ENCODE measurements around a stretch of chr13.

DNA sequence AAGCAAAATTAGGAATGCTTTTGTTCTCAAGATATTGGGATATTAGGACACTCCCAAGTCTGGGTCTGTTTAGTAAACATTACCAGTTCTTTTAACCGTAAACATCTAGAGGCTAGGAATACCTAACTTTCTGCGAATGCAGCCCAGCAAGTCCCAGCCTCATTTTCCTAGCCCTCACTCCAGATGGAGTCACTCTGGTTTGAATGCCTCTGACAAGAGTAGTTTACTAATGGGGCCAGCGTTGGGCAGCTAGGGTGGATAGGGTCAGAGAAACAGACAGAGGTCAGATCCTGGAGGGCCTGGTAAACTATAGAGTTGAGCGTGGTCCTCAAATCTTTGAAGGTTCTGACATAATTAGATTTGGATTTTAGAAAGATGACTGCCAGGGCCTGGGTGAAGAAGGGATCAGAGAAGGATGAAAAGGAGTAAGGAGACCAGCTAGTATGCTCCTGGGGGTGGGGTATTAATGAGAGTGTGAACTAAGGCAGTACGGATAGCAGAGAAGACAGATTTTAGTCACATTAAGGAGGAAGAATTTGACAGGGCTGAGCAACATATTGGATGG, 53.7 kb downstream of the WDFY2 start:
- RRBS, 2 experiments: no CpG with 5 or more reads among the region's 5 CpGs

- RRBS, 2 experiments: no CpG with 5 or more reads among the region's 2 CpGs
These were observed 59.0 kb downstream of the WDFY2 start for GRCh38 chr13:51643181-51643756.

DNA sequence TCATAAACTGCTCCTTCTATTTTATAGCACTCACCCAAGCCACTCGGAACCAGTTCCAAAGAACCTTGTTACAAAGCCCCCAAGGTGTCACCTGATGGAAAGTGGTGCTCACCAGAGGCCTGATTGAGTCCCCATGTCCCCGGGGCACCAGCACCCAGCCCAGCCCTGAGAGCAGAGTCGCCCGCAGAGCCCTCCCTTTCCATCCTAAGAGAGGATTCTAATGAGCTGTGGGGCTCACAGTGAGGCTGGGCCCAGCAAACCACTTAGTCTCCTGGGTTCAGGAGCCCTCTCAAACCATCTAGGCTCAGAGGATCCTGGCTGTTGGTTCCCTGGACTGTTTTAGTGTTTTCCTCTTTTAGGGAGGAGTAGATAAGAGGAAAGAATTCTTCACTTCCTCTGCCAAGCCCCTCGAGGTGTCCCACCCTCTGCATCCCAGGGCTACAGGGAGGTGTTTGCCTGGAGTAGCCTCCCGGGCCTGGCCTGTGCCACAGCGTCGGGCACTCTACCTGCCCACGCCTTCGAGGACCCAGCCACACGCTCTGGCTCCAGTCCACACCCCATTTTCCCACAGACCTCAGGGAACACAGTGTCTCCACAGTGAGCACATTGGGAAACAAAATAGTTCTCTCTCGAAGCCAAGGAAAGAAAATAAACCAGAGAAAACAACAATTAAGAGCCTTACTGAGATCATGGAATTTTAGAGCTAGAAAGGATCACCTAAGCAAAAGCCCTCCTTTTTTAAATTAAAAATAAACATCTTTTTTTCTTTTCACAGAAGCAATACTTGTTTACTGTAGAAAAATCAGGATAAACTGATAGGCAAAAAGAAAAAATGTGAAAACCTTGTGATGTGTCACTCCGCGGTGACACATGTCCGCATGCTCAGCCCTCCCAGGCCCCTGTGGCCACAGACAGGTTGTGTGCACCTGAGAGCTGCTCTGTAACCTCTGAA, 34.3 kb downstream of the DHRS12 start:
- RRBS, 2 experiments: no CpG with 5 or more reads among the region's 15 CpGs

GRCh38 chr13:51781992-51782809, 21.8 kb downstream of the DHRS12 start:
- RRBS, 2 experiments: no CpG with 5 or more reads among the region's 17 CpGs

DNA sequence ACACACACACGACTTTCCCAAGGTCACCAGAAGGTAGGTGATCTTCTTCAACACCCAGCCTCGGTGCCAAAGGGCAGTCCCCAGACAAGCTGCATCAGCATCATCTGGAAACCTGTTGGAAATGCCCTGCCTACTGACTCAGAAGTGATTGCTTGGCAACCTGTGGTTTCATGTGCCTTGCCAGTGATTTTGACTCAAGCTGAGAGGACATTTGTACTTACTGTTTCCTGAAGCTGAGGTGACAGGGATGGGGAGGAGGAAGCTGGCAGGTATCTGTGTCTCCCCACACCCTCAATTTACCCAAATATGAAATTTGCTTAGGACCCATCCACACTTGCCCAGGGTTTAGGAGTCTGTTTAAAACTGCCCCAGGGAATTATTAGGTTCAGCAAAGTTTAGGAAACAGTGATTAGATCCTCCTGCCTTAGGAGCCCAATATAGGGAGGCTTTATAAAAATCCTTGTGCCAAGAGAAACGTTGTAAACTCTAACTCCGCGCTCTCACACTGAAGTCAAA, 1.7 kb downstream of the DHRS12 start:
- RRBS, 2 experiments: no CpG with 5 or more reads among the region's 5 CpGs

DNA sequence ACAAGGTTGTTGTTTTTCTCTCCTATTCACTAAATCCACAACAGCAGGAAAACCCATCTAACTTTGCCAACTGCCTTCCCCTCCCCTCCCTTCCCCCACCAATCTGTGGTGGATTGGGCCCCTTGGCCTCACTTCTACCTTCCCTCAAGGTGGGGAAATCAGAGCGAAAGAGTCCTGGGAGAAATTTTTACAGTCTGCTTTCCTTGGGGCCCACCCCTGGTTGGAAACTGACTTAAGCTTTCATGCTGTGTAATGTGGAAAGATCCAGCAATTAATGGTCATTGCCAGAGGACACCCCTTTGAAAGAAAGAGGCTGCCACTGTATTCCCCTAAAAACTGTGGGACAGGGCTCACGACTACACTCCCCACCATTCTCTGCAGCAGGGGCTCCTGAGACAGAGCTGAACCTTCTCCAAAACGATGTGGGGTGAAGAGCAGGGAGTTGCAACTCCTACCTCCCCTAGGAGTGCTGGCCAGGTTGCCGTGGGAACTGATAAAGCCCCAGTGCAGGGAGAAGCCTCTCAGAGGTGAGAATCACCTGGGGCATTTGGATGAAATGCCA, 1.2 kb downstream of the DHRS12 start:
- RRBS, 2 experiments: no CpG with 5 or more reads among the region's 4 CpGs

DNA sequence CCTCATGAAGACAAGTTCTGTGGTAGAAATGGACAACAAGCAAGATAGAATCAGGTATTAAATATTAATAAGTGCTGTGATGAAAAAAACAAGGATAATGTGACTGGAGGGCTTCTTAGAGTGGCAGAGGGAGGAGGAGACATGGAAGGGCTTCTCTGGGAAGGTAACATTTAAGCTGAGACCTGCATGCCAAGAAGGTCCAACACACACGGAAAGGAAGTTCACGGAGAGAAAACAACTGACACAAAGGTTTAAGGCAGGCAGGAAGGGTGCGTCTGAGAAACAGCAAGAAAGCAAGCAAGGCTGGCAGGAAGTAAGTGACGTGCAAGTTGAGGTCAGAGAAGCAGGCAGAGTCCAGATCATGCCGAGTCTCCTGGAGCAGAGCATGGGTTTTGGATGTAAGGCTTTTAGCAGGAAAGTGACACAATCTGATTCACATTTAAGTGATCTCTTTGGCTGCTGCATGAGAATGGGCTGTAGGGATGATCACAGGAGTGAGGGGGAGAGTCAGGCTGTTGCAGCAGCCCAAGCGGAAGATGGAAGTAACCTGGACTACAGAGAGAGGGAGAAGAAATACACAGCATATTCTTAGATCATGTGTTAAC, 60.5 kb downstream of the ATP7B start:
- RRBS, 2 experiments: no CpG with 5 or more reads among the region's 6 CpGs

- RRBS, 2 experiments: no CpG with 5 or more reads among the region's 8 CpGs
These were observed 15.2 kb downstream of the ATP7B start for GRCh38 chr13:51995873-51996555.

- RRBS, 2 experiments: no CpG with 5 or more reads among the region's 5 CpGs
These were observed 76.6 kb upstream of the NEK3 start for GRCh38 chr13:52235991-52236477.

GRCh38 chr13:52454389-52454865, 851 bp upstream of the CKAP2 start:
- RRBS, 2 experiments: no CpG with 5 or more reads among the region's 9 CpGs

DNA sequence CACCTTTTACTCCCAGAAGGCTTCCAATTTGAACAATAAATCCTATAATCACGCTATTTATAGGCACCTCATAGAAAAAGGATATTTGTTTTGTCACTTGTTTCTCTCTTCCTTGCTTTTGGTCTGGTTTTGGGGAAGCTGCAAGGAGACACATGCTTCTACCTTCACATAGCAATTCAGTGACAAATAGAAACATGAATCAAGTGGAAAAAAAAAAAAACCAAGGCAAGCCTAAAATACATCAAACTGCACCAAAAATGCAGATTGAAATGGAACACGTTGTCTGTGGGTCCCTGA, 31.1 kb downstream of the OLFM4 start:
- RRBS, 2 experiments: no CpG with 5 or more reads among the region's 2 CpGs

DNA sequence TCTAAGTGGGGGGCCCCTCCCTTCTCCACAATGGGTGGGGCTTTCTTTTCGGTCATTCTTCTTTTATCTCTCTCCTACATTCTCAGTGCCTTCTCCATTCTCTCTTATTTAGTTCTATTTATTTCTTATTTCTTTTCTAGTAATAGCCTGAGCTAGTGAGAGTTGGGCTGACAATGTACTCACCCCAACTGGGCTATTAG, 331.4 kb downstream of the OLFM4 start:
- RRBS, 2 experiments: no CpG with 5 or more reads among the region's 1 CpG

DNA sequence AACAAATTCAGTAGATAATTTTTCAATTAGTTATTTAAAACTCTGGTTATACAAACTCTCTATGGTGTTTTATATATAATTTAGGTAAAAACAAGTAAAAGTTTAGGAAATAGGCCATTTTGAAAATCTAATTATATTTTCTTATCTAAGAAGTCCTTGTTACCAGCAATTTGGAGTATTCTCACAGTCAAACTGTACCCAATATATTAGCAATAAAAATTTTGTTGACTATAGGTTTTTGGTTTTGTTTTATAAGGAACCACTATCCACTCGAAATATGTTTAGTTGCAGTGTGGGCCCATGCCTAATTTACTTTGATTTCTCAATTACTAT, 1008.2 kb downstream of the OLFM4 start:
- RRBS, 2 experiments: no CpG with 5 or more reads among the region's 1 CpG

- RRBS, 2 experiments: no CpG with 5 or more reads among the region's 3 CpGs
These were observed 1094.4 kb downstream of the OLFM4 start for GRCh38 chr13:54123079-54123408.

- RRBS, 2 experiments: no CpG with 5 or more reads among the region's 35 CpGs
These were observed 1543.5 kb downstream of the OLFM4 start for GRCh38 chr13:54571964-54572749.

GRCh38 chr13:55577399-55578484, 1563.0 kb upstream of the PRR20A start:
- RRBS, 2 experiments: no CpG with 5 or more reads among the region's 5 CpGs

- RRBS, 2 experiments: no CpG with 5 or more reads among the region's 15 CpGs
These were observed 1482.5 kb upstream of the PRR20A start for GRCh38 chr13:55658127-55658634.

DNA sequence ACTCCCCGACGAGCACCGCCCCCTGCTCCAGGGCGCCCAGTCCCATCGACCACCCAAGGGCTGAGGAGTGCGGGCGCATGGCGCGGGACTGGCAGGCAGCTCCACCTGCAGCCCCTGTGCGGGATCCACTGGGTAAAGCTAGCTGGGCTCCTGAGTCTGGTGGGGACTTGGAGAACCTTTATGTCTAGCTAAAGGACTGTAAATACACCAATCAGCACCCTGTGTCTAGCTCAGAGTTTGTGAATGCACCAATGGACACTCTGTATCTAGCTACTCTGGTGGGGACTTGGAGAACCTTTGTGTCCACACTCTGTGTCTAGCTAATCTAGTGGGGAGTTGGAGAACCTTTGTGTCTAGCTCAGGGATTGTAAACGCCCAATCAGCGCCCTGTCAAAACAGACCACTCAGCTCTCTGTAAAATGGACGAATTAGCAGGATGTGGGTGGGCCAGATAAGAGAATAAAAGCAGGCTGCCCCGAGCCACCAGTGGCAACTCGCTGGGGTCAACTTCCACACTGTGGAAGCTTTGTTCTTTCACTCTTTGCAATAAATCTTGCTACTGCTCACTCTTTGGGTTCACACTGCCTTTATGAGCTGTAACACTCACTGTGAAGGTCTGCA, 404.7 kb upstream of the PRR20A start:
- RRBS, 2 experiments: no CpG with 5 or more reads among the region's 15 CpGs

DNA sequence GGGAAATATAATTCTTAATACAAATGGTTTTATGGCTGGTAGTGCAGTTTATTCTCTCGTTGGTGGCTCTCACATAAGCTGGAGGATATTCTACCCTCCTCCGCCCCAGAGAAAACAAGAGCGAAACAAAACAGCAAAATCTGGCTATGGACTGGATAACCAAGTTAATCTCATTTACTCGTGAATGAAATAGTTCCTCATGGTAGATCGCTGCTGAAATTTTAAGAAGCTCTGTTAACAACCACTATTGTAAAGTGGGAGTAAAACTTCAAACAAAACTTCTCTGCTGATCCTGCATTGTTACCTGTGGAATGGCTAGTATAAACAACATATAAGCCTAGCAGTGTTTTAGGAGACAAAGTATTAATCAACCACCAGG, 30.2 kb upstream of the PCDH17 start:
- RRBS, 2 experiments: no CpG with 5 or more reads among the region's 5 CpGs

- RRBS, 2 experiments: 3% methylated on average over 11 of the region's 42 CpGs; no CpG with 5 or more reads in 1 of the 2 experiments
These were observed 714 bp downstream of the PCDH17 start for GRCh38 chr13:57632142-57632774.